ENCODE measurements around the genes PDLIM7, DOK3 and RUFY1.

- RRBS, result 2% methylated on average over 26 of the region's 106 CpGs
These were observed 3.1 kb upstream of the PFN3 start for GRCh38 chr5:177403272-177404272.

DNA sequence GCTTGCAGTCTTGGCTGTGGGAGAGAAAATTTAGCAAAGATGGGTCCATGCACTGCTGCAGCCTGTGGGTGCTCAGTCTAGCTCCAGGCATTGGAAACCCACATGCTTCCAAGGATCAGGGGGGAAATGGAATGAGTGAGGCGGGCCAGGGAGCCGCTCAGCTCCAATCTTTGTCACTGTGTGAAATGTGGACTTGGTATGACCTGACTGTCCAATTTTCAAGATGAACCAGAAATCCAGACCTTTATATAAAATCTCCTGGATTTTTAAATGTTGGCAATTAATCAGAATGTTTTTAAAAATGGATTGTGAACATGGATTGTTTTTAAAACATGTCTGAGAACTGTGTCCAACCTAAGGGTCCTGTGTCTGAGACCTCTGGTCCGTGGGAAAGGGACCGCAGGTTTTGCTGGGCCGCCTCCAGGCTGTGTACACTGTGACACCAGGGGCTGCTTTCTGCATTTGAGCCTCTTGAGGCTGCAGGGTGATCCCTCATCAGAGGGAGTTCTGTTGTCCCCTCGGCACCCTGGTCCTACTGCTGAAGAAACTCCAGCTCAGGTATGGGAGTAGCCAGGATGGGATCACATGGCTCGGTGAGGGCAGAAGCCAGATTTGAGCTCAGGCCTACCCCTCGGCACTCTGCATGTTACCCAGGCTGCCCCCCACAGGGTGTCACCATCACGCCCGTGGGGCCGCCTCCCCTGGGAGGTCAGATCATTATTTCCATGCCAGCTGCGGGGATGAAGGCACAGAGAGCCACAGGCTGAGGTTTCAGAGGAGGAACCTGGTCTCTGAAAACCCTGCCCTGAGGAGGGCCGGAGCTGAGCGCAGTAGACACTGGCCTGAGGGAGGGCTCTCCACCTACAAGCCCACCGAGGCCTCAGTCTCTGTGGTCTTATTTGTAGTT lies 2.5 kb downstream of the PRR7 start:
- RRBS, result no CpG with 5 or more reads among the region's 15 CpGs

DNA sequence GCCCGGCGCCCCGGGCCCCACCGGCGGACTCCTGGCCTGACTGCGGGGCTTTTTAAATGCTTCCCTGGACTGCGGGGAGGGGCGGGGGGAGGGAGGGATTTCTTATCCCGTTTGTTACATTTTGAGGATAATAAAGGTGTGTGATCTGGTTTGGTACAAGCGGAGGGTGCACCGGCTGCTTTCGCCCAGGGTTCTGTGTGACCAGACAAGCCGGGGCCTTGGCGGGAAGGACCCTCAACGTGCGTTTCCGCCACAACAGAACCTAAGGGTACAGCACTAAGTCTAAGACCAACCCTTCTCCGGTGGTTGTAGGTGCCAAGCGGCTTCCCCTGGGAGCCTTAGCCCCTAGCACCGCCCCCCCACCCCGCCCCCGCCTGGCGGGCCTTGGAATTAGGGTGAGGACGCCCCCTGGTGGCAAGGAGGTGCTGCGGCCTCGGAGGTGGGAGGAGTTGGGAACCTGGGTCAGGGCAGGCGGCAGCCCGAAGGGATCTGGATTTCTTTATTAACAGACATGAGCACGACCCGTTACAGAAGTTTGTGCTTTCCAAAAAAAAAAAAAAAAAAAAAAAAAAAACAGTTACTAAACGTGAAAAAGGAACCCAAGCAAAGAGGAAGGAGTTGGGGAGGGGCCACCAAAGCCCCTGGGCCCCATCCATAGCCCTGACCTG lies 9.6 kb downstream of the PRR7 start:
- RRBS, result under 1% methylated on average over 6 of the region's 31 CpGs

DNA sequence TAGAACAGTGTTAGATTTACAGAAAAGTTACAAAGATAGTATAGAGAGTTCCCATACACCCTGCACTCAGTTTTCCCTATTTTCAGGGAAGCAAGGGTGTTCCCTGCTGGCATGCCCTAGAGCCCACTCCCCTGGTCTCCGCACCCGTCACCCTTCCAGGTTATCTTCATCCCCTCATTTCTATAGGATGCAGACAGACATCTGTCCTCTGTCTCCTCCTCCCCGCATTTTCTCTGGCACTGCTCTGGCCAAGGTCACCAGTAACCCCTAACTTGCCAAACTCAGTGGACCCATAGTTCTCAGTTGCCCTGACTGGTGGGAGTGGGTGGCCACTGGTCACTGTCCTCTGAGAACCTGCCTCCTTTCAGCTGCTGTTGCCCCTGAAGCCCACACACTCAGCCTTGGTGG lies 2.0 kb upstream of the DBN1 start:
- RRBS, result no CpG with 5 or more reads among the region's 3 CpGs

GRCh38 chr5:177490274-177490655 lies 7.1 kb downstream of the PDLIM7 start:
- RRBS, result 92% methylated on average over 6 of the region's 11 CpGs

- RRBS, result 4% methylated on average over 13 of the region's 90 CpGs
These were observed at the start of gene PDLIM7 for GRCh38 chr5:177497515-177498562. PDLIM7 (minus strand) TSS chr5:177497604.

DNA sequence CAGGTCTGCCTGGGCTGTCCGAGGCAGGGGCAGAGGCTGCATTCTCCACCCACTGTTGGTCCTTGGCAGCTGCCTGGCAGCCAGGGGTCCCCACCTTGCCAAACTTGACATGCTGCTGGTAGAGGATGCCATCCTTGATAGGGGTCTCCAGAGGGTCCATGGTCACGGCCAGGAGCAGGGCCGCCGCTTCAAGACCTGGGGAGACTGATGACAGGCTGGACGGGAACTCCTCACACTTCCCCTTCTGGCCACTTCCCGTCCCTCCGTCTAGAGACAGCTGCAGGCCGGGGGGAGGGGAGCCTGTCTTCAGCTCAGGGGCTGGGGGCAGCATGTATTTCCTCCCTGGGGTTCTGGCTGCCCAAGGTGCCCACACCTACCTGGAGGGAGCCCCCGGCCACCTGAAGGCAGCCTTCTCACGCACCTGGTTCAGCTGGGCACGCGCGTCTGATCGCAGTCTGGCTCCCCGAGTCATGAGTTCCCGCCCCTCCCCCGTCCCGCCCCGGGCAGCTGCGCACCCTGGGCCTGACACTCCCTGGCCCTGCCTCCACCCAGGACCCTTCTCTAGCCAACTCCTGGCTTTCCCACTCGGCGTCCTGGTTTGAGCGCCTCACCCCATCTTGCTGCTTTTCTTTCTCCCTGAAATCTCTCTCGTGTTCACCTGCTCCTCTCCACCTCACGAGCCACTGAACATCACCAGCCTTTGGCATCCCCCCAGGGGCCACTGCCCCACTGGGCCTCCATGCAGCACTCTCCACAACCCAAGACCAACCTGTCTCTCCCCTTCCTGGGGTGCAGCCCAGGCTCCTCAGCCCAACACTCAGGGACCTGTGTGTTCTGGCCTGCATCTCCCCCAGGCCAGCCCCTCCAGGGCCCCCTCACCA lies at the start of gene DOK3:
Gene DOK3 (minus strand): TSS at position 446 of the 881 bp plus-strand sequence.
- RRBS, result no CpG with 5 or more reads among the region's 25 CpGs

- RRBS, result 1% methylated on average over 11 of the region's 37 CpGs
These were observed 307 bp downstream of the DDX41 start for GRCh38 chr5:177516448-177516859.

GRCh38 chr5:177536195-177536885 lies 18.0 kb downstream of the FAM193B start:
- RRBS, result 96% methylated on average over 4 of the region's 11 CpGs

DNA sequence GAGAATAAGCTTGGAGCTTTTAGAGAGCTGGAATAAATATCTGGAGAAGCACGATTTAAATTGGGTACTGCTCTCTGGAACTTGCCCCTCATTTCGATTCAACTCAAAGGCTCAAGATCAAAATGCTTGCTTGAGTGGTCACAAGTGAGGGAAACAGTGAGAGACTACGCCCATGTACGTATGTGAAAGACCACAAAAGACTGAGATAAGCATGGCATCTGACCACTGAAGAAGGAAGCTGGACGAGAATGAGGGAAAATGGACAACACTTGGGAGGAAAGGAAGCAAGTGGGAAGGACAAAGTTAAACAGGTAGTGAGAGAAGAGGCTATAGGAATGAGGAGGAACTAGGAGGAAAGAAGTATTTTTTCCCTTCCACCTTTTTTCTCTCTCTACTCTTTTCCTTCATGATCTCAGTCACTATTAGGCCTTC lies 70.1 kb downstream of the B4GALT7 start:
- RRBS, result no CpG with 5 or more reads among the region's 5 CpGs

- RRBS, result under 1% methylated on average over 6 of the region's 41 CpGs
These were observed 1.2 kb downstream of the HNRNPAB start for GRCh38 chr5:178205284-178206231.

DNA sequence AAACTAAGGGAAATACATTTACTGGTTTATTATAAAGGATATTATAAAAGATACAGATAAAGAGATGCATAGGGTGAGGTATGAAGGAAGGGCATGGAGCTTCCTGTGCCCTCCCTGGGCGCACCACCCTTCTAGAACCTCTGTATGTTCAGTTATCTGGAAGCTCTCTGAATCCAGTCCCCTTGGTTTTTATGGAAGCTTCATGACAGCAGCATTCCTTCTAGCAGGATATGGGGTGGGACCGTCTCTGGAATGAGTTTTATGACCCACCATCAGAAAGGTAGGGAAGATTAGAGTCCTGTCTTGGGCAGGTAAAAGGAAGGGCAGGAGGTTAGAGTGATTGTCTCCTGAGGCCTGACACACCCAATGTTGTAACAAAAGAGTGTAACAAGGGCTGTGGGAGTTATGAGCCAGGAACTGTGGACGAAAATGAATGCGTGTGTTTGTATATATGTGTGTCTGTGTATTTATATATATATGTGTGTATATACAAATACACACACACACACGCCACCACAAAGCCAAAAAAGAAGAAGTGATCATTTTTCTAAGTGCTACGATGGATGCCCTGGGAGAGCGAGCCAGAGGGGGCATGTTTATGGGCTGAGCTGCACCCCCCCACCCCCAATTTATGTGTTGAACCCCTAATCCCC lies 6.0 kb downstream of the PHYKPL start:
- RRBS, result no CpG with 5 or more reads among the region's 7 CpGs

DNA sequence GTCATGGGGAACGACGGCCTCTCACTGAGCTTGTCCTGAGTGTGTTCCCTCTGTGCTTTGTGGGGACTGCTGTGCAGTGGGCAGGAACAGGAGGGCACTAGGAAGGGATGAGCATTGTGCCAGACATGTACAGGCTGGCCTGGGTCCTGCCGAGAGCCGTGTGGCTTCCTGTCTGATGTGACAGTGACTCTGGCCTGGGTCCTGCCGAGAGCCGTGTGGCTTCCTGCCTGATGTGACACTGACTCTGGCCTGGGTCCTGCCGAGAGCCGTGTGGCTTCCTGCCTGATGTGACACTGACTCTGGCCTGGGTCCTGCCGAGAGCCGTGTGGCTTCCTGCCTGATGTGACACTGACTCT lies 6.7 kb upstream of the PHYKPL start:
- RRBS, result no CpG with 5 or more reads among the region's 10 CpGs

GRCh38 chr5:178546265-178547132 lies 43.7 kb downstream of the COL23A1 start:
- RRBS, result no CpG with 5 or more reads among the region's 20 CpGs

GRCh38 chr5:178667805-178668146 lies 40.9 kb upstream of the CLK4 start:
- RRBS, result no CpG with 5 or more reads among the region's 10 CpGs

- RRBS, result no CpG with 5 or more reads among the region's 10 CpGs
These were observed 55.7 kb upstream of the ZNF354B start for GRCh38 chr5:178804027-178804527.

GRCh38 chr5:179113133-179113743 lies 53.1 kb downstream of the ZNF354C start:
- RRBS, result no CpG with 5 or more reads among the region's 17 CpGs

GRCh38 chr5:179379256-179379524 lies 33.9 kb upstream of the ADAMTS2 start:
- RRBS, result no CpG with 5 or more reads among the region's 4 CpGs

GRCh38 chr5:179550071-179550706 lies at the start of gene RUFY1:
RUFY1 (plus strand) TSS chr5:179550554.
- RRBS, result 3% methylated on average over 12 of the region's 47 CpGs

Data from renal cortical epithelial cell (primary cell).